Anterior vena cava (tissue), 1 donor: Measurements from ENCODE around the genes C3orf62, RHOA and CAMKV.

DNA sequence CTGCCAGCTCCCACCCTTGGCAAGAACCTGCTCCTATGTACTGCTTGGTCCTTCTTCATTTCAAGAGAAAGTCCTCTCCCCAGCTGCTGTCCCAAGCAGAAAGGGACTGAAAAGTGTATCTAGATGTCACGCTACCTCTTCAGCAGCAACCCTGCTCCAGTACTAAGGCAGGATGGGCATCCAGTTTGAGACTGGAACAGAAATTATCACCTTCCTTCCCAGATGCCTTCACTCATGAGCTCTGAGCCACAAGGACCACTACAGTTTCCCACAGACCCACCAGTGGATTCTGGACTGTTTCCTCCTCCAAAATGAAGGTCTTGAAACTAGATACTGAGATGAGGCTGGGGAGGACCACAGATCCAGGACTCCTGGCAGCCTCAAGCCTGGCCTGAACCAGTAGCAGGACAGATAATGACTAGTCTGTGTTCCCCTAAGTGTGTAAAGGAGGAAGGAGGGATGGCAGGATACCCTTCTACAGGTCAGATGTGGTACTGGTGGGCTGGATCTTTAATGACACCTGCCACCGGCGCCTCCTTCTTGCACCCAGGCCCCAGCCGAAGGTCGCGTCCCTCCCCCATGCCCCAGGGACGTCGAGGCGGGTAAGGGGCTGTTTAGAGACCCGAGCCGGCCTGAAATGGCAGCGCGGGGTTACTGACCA is 684 bp downstream of the USP19 start:
- PRO-cap, result no peak

- PRO-cap, result no peak
Observed at GRCh38 chr3:49162216-49163067, 3.7 kb downstream of the CCDC71 start.

DNA sequence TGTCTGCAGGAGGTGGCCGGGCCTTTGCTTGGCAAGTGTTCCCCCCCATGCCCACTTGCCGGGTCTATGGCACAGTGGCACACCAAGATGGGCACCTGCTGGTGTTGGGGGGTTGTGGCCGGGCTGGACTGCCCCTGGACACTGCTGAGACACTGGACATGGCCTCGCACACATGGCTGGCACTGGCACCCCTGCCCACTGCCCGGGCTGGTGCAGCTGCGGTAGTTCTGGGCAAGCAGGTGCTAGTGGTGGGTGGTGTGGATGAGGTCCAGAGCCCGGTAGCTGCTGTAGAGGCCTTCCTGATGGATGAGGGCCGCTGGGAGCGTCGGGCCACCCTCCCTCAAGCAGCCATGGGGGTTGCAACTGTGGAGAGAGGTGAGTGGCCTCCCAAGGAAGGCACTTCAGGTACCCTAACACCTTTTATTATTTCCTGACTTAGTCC is 1.4 kb downstream of the KLHDC8B start:
- PRO-cap, result no peak

GRCh38 chr3:49218381-49219168 is 19.3 kb downstream of the IHO1 start:
- PRO-cap, result no peak

- PRO-cap, result bidirectional peak, plus-strand start at chr3:49277076, minus-strand start at chr3:49276996
Observed at GRCh38 chr3:49276226-49277414, at the start of gene C3orf62. Gene C3orf62 (minus strand): TSS chr3:49277232.

DNA sequence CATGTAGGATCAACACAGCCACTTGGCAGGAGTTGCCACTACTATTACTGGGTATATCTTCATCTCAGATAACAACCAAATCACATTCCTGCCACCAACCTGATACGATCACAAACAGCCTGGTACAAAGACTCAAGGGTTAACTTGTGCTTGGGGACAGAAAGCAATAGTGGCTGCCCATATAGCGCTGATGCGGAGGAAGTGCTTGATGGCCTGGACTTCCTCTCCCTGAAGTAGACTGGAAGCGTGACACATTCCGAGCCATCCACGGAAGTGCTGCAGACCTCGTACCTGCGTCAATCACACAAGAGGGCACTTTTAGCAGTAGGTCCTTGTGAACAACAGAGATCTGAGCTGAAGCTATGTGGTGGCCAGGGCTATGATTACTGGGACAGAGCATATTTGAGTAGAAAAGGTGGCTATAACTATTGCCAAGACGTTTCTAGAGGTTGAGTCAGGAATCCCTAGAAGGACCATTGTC is 17.3 kb upstream of the C3orf62 start:
- PRO-cap, result no peak

- PRO-cap, result no peak
Observed at GRCh38 chr3:49339430-49339687, 494 bp downstream of the USP4 start.

- PRO-cap, result bidirectional peak, plus-strand start at chr3:49358458, minus-strand start at chr3:49358353
Observed at GRCh38 chr3:49358385-49358583, 131 bp upstream of the GPX1 start.

GRCh38 chr3:49358584-49359152 is 515 bp upstream of the GPX1 start:
- PRO-cap, result no peak

DNA sequence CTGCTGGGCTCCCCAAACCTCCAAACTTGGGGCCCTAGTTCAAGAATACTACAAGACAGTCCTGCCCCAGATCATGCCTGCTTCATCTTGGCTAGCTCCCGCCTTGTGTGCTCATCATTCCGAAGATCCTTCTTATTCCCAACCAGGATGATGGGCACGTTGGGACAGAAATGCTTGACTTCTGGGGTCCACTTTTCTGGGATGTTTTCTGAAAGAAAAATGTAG is 4.2 kb upstream of the GPX1 start:
- PRO-cap, result no peak

GRCh38 chr3:49411362-49412141 is at the start of gene RHOA:
Gene RHOA (minus strand): TSS chr3:49411976.
- PRO-cap, result bidirectional peak, plus-strand start at chr3:49412427, minus-strand start at chr3:49412094

- PRO-cap, result no peak
Observed at GRCh38 chr3:49417497-49418084, 4.7 kb downstream of the AMT start.

DNA sequence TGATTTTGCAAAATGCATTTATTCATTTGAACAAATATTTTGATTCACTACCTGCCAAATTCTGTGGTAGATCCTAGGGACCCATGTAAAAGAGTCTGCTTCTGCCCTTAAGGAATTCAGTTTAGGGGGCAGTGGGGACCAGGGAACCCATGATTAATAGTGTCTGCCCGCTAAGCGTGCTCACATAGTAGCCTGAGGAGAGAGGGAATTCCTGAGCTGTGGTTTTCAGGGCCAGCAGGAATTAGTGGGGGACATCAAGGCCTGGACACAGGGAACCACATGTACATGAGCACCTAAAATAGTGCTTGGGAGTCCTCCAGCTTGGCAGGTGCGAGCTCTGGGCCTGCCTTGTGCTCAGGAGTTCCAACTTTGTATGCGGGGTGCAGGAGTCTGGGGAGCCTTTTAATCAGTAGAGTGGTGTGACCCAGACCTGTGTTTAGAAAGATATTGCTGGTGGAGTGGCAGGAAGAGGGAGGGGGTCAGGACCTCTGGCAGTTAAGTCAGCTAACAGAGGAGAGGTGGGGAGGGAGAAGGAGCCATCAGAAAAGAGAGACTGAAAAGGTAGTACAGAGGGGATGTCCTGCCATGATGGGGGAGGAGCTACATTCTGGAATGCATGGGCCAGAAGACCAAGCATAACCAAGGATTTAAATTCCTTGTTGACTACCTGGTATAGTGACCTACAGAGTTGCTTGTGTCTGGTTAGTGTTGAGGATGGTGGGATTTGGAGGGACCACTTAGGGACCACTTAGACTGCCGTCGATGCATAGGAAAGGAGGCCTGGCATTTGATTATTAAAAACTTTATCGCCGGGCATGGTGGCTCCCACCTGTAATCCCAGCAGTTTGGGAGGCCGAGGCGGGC is 1.9 kb downstream of the DAG1 start:
- PRO-cap, result no peak

GRCh38 chr3:49603134-49603620 is 48.9 kb downstream of the BSN start:
- PRO-cap, result no peak

GRCh38 chr3:49869531-49870088 is at the start of gene CAMKV:
Gene CAMKV (minus strand): TSS chr3:49869906.
- PRO-cap, result no peak

GRCh38 chr3:49900419-49901244 is 3.0 kb downstream of the MST1R start:
- PRO-cap, result no peak

DNA sequence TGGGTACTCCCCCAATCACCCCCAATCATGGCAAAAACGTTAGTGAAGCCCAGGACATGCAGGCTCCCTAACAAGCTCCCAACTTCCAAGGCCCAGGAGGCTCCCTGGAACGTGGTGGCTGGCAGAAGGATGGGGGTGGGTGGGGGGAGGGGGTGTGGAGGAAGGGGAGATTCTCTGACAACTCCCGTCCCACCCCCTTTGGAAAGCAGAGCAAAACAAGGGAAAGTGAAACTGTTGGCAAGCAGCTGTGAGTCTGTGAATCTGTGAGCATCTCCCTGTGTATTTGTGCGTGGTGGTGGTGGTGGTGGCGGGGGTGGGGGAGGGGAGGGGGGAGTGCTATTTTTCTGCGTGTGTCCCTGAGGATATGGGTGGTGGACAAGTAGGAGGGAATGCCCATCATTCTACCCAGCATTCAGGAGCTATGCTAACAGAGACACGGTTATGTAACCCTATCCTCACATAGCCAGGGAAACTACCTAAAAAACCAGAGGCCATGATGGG is 2.0 kb downstream of the MST1R start:
- PRO-cap, result no peak

- PRO-cap, result no peak
Observed at GRCh38 chr3:50012791-50013354, 72.9 kb downstream of the RBM6 start.

DNA sequence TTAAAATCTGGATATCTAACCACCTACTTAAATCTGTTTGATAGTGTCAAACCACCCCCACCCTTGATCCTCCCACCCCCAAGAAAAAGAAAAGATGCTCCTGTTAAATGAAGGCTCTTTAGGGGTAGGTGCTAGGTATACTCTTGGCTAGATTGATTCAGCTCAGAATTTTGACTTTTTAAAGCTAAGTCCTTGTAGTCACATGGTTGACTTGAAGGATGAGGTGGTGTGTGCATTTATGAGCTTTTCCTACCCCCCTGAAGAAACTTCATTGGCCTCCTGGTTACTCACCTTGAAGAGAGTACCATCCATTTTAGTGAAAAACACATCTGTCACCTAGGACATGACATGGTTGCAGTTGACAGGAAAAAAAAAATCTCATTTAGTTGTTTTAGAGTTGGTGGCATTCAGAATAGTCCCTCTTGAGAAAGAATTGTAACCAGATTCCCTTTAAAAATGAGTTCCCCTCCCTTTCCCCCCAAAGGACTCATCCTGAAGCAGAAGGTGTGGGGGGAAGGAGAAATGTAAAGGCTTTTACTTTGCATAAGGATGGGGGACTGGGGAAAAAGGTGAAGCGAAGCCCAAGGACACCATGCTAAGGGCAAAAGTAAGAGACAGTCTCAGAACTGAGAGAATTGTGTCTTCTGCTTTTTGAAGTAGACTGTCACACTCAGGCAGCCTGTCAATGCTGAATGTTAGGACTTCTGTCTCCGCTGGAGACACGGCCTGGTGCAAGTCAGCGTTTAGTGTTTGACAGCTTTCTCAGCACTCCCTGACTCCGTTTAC is 13.6 kb downstream of the RBM5 start:
- PRO-cap, result no peak

- PRO-cap, result no peak
Observed at GRCh38 chr3:50121116-50121979, 32.6 kb downstream of the RBM5 start.